Heart left ventricle (tissue), 7 donors: ENCODE measurements around the genes C9orf24 and TPM2.

- PRO-cap, 6 experiments, result no peak in any of the 6 experiments
- RAMPAGE, long total RNA, 2 experiments, result start-site peak on the minus strand in 2 of 2 experiments, at chr9:34255491-34255539 at its widest, 6 to 9 reads per replicate
- RRBS, result no CpG with 5 or more reads among the region's 10 CpGs
Observed at GRCh38 chr9:34254967-34255787, 73.9 kb downstream of the KIF24 start.

GRCh38 chr9:34328328-34328896 lies 656 bp downstream of the KIF24 start:
- PRO-cap, 6 experiments, result no peak in any of the 6 experiments
- RAMPAGE, long total RNA, 2 experiments, result no peak in any of the 2 experiments
- RRBS, result no CpG with 5 or more reads among the region's 10 CpGs

- PRO-cap, 6 experiments, result peak in 6 of 6 experiments; most common plus-strand start chr9:34380900 (in 4); most common minus-strand start chr9:34380814 (in 5)
- RAMPAGE, long total RNA, 2 experiments, result start-site peak on the plus strand in 1 of 2 experiments, at chr9:34380891-34380934 at its widest, 14 reads per replicate
- RRBS, result 3% methylated on average over 9 of the region's 55 CpGs
Observed at GRCh38 chr9:34380569-34381266, 4.0 kb upstream of the MYORG start.

GRCh38 chr9:34397522-34398015 lies at the start of gene C9orf24:
TSS of gene C9orf24 (minus strand) at chr9:34397810.
- PRO-cap, 6 experiments, result no peak in any of the 6 experiments
- RAMPAGE, long total RNA, 2 experiments, result no peak in any of the 2 experiments
- RRBS, result no CpG with 5 or more reads among the region's 2 CpGs

DNA sequence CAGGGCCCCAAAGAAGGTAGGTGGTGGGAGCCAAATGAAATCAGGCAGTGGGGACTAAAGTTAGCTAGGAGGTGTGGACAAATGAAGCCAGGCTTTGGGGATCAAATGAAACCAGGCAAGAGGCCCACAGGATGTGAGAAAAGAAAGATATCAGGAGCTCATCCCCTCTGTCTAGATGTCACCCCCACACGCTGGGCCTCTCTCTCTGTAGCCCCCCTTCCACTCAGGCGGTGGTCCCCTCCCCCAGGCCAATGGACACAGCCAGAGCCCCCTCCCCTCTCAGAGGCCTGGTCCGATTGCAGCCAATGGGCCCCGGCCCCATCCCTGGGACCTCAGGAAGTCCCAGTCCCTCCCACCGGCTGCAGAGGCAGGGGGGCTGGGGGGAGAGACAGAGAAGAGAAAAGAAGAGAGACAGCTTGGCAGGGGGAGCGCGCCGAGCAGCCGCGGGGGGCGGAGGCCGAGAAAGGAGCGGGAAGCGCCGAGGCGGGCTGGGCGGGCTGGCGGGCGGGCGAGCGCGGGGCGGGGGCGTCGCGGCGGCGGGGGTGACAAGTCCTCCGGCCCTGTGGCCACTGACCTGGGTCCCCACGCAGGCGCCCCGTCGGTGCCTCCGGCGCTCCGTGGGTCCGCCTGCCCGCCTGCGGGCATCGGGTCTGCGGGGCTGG lies 12.0 kb downstream of the CNTFR start:
- PRO-cap, 6 experiments, result no peak in any of the 6 experiments
- RAMPAGE, long total RNA, 2 experiments, result no peak in any of the 2 experiments
- RRBS, result 5% methylated on average over 13 of the region's 41 CpGs

GRCh38 chr9:34613688-34614092 lies 1.8 kb upstream of the RPP25L start:
- PRO-cap, 6 experiments, result no peak in any of the 6 experiments
- RAMPAGE, long total RNA, 2 experiments, result no peak in any of the 2 experiments
- RRBS, result no CpG with 5 or more reads among the region's 3 CpGs

GRCh38 chr9:34664866-34665450 lies 887 bp downstream of the ENSG00000187186 start:
- PRO-cap, 6 experiments, result peak in 6 of 6 experiments; most common minus-strand start chr9:34665341 (in 6)
- RAMPAGE, long total RNA, 2 experiments, result start-site peak on the minus strand in 1 of 2 experiments, at chr9:34665346-34665403 at its widest, 7 reads per replicate
- RRBS, result 2% methylated on average over 14 of the region's 47 CpGs

- PRO-cap, 6 experiments, result no peak in any of the 6 experiments
- RAMPAGE, long total RNA, 2 experiments, result no peak in any of the 2 experiments
- RRBS, result no CpG with 5 or more reads among the region's 11 CpGs
Observed at GRCh38 chr9:35055175-35055778, 13.2 kb downstream of the C9orf131 start.

GRCh38 chr9:35071160-35071611 lies 1.2 kb downstream of the VCP start:
- PRO-cap, 6 experiments, result peak in 1 of 6 experiments; most common plus-strand start chr9:35071437 (in 1)
- RAMPAGE, long total RNA, 2 experiments, result no peak in any of the 2 experiments
- RRBS, result no CpG with 5 or more reads among the region's 9 CpGs

- PRO-cap, 6 experiments, result peak in 6 of 6 experiments; most common plus-strand start chr9:35072139 (in 6); most common minus-strand start chr9:35072003 (in 5)
- RAMPAGE, long total RNA, 2 experiments, result no peak in any of the 2 experiments
- RRBS, result 1% methylated on average over 65 of the region's 88 CpGs
Observed at GRCh38 chr9:35071612-35072442, 598 bp downstream of the VCP start.

DNA sequence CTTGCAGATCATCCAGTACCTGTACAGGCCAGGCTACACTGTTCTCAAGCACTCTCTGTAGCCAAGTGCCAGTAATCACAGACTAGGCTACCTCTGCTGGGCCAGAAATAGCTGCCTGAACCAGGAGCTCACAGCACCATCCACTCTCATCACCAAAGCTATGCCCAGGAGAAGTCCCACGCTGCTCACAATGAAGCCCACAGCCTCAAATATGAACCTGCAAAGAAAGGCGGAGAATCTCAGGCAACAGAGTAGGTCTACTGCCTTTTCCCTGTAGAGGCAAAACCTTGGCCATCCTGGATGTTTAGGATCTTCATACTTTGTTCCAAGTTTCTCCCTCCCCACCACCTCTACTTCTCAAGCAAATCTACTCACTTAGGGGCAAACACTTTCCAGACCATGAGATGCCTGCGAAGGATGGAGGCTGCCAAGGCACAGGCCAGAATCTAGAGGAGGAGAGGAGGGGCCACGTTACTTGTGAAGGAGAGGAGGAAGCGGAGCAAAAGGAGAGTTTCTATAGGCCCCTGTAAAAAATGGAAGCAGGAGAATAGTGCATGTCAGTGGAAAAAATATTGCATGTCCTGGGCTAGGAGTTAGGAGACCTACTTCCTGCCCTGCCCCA lies 7.3 kb downstream of the PIGO start:
- PRO-cap, 6 experiments, result no peak in any of the 6 experiments
- RAMPAGE, long total RNA, 2 experiments, result no peak in any of the 2 experiments
- RRBS, result no CpG with 5 or more reads among the region's 5 CpGs

DNA sequence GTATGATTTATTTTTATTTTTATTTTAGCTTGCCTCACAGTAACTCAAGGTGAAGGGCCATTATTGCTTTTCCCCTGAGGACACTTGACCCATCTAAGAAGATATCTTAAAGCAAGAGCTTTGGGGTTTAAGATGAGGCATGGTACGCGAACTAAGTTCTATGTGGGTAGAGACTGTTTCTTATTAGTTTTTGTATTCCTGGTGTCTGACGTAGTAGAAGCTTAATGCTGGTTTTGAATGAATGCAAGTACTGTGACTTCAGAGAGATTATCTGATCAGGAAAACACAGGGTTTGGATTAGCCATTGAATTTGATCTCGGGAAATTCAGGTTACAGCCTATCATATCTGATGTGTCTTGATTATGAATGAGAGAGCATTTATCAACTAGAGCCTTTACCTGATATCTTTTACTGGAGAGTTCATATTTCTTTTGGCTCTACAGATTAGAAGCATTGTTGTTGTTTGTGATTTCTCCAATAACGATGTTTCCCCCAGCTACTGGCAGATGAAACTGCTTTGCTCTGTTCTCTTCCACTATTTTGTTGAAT lies 1.1 kb downstream of the UNC13B start:
- PRO-cap, 6 experiments, result peak in 1 of 6 experiments; most common minus-strand start position 153 of the sequence (in 1)
- RAMPAGE, long total RNA, 2 experiments, result no peak in any of the 2 experiments
- RRBS, result no CpG with 5 or more reads among the region's 5 CpGs

GRCh38 chr9:35300368-35300801 lies 138.6 kb downstream of the UNC13B start:
- PRO-cap, 6 experiments, result no peak in any of the 6 experiments
- RAMPAGE, long total RNA, 2 experiments, result no peak in any of the 2 experiments
- RRBS, result no CpG with 5 or more reads among the region's 2 CpGs

GRCh38 chr9:35376012-35376390 lies 113.9 kb upstream of the RUSC2 start:
- PRO-cap, 6 experiments, result no peak in any of the 6 experiments
- RAMPAGE, long total RNA, 2 experiments, result no peak in any of the 2 experiments
- RRBS, result no CpG with 5 or more reads among the region's 9 CpGs

DNA sequence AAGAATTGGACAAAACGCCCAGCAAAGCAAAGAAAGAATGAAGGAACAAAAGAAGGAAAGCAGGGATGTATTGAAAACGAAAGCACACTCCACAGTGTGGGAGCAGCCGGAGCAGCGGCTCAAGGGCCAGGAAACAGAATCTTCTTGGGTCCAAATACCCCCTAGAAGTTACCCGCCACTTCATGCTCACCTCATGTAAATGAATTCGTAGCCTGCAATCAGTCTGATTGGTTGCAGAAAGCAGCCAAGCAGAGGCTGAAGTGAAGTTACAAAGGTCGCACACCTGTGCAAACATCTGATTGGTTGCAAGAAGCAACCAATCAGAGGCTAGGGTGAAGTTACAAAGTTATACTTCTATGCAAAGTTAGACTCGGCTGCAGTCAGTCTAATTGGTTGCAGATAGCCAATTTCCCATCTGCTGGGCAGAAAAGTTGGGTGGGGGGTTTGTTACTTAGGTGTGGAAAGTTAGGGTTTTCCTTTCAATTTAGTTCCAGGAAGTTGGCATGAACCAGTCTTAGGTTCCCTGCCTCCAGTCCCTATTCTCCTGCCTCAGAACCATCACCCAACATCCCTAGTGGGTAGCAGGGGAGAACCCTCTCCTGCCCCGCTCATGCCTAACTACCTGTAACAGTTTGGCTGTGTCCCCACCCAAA lies 1.3 kb upstream of the RUSC2 start:
- PRO-cap, 6 experiments, result no peak in any of the 6 experiments
- RAMPAGE, long total RNA, 2 experiments, result no peak in any of the 2 experiments
- RRBS, result no CpG with 5 or more reads among the region's 9 CpGs

DNA sequence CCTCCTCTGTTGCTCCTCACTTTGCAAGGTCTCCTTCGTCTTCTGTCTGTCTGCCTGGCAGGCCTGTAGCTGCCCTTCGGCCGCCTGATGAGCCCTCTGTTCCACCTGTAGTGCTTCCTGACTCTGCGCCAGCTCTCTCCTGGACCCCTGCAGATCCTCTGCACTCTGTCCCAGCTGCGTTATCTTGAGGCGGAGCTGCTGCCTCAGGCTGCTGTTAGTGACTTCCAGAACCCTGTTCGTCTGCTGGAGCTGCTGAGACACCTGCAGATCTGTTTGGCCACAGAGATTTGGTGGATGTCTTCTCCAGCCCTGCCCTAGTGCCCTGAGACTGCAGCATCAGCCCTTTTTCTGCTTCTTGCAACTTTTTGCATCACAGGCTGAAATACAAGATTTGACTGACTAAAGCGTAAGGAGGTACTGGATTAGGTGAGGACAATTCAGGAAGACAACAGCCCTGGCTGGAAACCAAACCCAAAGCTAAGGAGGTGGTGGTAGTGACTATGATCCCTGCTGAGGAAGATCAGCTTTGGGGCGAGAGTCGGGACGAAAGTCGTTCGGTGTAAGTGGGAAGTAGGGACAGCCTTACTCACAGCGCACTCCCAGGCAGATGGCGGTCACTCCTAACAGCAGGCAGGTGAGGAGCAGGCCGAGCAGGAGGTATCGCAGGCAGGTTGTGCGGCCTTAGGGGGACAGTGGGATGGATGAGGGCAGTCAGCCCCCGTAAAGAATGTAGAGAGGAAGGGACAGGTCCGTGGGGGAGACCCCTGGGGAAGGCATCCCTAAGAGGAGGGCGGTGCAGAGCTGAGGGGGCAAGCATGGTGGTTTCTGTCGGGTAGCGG lies 2.0 kb downstream of the CD72 start:
- PRO-cap, 6 experiments, result no peak in any of the 6 experiments
- RAMPAGE, long total RNA, 2 experiments, result no peak in any of the 2 experiments
- RRBS, result no CpG with 5 or more reads among the region's 23 CpGs

DNA sequence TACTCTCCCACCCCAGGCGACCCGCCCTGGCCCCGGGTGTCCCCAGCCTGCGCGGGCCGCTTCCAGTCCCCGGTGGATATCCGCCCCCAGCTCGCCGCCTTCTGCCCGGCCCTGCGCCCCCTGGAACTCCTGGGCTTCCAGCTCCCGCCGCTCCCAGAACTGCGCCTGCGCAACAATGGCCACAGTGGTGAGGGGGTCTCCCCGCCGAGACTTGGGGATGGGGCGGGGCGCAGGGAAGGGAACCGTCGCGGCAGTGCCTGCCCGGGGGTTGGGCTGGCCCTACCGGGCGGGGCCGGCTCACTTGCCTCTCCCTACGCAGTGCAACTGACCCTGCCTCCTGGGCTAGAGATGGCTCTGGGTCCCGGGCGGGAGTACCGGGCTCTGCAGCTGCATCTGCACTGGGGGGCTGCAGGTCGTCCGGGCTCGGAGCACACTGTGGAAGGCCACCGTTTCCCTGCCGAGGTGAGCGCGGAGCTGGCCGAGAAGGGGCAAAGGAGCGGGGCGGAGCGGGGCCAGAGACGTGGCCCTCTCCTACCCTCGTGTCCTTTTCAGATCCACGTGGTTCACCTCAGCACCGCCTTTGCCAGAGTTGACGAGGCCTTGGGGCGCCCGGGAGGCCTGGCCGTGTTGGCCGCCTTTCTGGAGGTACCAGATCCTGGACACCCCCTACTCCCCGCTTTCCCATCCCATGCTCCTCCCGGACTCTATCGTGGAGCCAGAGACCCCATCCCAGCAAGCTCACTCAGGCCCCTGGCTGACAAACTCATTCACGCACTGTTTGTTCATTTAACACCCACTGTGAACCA lies 2.2 kb downstream of the CA9 start:
- PRO-cap, 6 experiments, result peak in 2 of 6 experiments; most common plus-strand start position 342 of the sequence (in 1); most common minus-strand start position 161 of the sequence (in 2)
- RAMPAGE, long total RNA, 2 experiments, result no peak in any of the 2 experiments
- RRBS, result 15% methylated on average over 18 of the region's 55 CpGs

GRCh38 chr9:35687892-35688682 lies 1.6 kb downstream of the TPM2 start:
- PRO-cap, 6 experiments, result peak in 3 of 6 experiments; most common plus-strand start chr9:35688241 (in 3); most common minus-strand start chr9:35688044 (in 1)
- RAMPAGE, long total RNA, 2 experiments, result no peak in any of the 2 experiments
- RRBS, result no CpG with 5 or more reads among the region's 2 CpGs

DNA sequence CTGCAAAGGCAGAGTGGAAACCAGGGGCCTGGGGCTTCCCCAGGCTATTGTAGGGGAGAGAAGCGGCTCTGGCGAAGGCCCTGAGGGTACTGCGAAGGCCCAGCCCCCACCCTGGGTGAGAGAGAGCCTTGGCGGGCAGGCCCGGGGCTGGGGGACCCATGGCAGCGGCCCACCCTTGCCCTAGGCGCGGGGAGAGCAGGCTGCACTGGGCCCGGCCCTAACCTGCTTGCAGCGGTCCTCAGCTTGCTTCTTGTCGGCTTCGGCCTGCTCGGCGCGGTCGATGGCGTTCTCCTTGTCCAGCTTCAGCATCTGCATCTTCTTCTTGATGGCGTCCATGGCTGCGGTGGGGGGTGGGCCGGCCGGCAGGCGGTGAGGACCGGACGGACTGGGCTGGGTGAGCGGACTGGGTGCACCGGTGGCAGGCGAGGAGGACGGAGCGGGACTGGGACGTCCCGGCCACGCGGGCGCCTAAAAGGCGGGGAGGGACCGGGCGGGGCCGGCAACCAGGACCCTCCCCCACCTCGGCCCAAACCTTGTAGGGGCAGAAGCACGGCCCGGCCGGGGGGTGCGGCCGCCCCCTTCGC lies at the start of gene TPM2:
Gene TPM2, minus strand, starts transcription at position 444 of the 584 bp plus-strand sequence.
- PRO-cap, 6 experiments, result peak in 6 of 6 experiments; most common minus-strand start position 444 of the sequence (in 6)
- RAMPAGE, long total RNA, 2 experiments, result start-site peak on the minus strand in 2 of 2 experiments, centred at positions 358 to 437 of the sequence, 3,504 to 3,997 reads per replicate
- RRBS, result 5% methylated on average over 18 of the region's 45 CpGs

DNA sequence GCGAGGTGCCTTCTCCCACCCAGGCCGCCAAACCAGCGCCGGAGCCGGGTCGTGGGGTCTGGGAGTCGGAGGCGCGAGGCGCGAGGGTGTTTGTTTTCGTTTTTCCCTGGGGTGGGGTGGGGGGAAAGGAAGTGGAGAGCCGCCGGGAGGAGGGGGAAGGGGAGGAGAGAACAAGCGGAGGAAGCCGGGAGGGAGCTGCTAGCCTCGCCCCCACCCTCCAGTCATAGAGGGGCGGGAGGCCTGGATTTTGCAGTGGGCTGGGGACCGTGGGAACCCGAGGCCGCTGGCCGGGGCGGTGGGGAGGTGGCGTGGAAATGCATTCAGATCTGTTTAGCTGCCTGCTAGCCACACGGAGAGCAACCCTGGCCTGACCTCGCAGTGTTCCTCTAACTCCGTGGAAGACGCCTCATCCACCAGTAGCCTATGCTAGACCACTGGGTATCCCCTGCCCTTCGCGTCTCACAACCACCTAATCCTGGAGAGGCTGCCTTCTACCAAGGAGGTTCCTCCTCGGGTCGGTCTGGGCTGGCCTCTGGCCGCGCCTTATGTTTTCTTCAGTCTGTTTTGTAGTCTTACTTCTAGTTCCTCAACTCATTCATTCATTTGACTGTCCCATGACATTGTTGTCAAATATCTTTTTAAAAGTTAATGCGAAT lies 1.4 kb upstream of the TPM2 start:
- PRO-cap, 6 experiments, result peak in 6 of 6 experiments; most common plus-strand start position 224 of the sequence (in 3); most common minus-strand start position 60 of the sequence (in 5)
- RAMPAGE, long total RNA, 2 experiments, result no peak in any of the 2 experiments
- RRBS, result 3% methylated on average over 16 of the region's 35 CpGs